ENCODE data around the genes NQO1 and MTSS2.

DNA sequence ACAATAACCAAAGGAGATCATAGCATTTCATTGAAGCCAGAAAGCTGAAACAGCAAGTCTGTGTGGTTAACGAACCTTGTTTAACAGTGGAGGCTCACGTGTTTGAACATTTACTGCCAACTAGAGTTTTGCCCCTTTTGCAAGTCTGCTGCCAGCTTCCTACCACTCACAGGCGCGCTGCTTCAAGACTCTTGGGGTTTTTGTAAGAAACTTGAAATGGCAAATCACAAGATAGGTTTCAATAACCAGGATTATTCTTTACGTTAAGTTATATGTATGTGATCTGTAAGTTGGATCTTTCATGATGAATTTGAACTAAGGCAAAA, 1.2 kb downstream of the SNTB2 start:
- RAMPAGE, long total RNA, result no peak
- RRBS, result no CpG with 5 or more reads among the region's 5 CpGs
PRO-cap:
- standard, result no peak
- CoPRO, capped RNA only, 2 experiments, result no peak in any of the 2 experiments
- CoPRO, capped and uncapped RNA, 2 experiments, result no peak in any of the 2 experiments
- CoPRO, uncapped RNA only, 2 experiments, result no peak in any of the 2 experiments
CAGE:
- cytosol, long polyA plus RNA, result no peak
- long polyA plus RNA, result no peak
- nucleolus, long total RNA, result no peak
- nucleus, long polyA plus RNA, result no peak

DNA sequence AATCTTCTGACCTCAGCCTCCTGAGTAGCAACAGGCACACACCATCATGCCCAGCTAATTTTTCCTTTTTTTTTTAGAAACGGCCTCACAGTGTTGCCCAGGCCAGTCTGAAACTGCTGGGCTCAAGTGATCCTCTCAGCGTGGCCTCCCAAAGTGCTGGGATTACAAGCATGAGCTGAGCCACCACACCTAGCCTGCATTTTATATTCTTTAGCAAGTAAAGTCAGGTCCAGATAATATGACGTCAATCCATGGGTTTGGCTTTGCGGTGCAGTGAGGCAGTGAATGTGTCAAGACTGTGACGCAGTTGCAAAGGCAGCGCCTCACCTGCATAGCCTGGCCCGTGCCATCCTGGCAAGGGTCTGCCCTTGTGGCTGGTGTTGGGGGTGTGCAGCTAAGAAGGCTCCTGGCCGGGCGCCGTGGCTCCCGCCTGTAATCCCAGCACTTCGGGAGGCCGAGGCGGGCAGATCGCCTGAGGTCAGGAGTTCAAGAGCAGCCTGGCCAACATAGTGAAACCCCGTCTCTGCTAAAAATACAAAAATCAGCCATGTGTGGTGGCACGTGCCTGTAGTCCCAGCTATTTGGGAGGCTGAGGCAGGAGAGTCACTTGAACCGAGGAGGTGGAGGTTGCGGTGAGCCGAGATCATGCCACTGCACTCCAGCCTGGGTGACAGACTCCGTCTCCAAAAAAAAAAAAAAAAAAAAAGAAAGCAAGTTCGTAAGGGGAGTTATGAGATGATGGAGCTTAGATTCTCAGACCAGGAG, 6.9 kb downstream of the PDF start:
- RAMPAGE, long total RNA, result no peak
- RRBS, result no CpG with 5 or more reads among the region's 22 CpGs
PRO-cap:
- standard, result no peak
- CoPRO, capped RNA only, 2 experiments, result no peak in any of the 2 experiments
- CoPRO, capped and uncapped RNA, 2 experiments, result no peak in any of the 2 experiments
- CoPRO, uncapped RNA only, 2 experiments, result peak in 2 of 2 experiments; most common plus-strand start position 236 of the sequence (in 1); most common minus-strand start position 508 of the sequence (in 1)
CAGE:
- cytosol, long polyA plus RNA, result no peak
- long polyA plus RNA, result no peak
- nucleolus, long total RNA, result no peak
- nucleus, long polyA plus RNA, result no peak

- RAMPAGE, long total RNA, result no peak
- RRBS, result no CpG with 5 or more reads among the region's 15 CpGs
PRO-cap:
- standard, result unidirectional peak, plus-strand start at chr16:69368271
- CoPRO, capped RNA only, 2 experiments, result no peak in any of the 2 experiments
- CoPRO, capped and uncapped RNA, 2 experiments, result no peak in any of the 2 experiments
- CoPRO, uncapped RNA only, 2 experiments, result peak in 1 of 2 experiments; most common plus-strand start chr16:69368834 (in 1); most common minus-strand start chr16:69368559 (in 1)
CAGE:
- cytosol, long polyA plus RNA, result no peak
- long polyA plus RNA, result no peak
- nucleolus, long total RNA, result no peak
- nucleus, long polyA plus RNA, result no peak
Observed at GRCh38 chr16:69367971-69368881, 16.6 kb upstream of the TMED6 start.

DNA sequence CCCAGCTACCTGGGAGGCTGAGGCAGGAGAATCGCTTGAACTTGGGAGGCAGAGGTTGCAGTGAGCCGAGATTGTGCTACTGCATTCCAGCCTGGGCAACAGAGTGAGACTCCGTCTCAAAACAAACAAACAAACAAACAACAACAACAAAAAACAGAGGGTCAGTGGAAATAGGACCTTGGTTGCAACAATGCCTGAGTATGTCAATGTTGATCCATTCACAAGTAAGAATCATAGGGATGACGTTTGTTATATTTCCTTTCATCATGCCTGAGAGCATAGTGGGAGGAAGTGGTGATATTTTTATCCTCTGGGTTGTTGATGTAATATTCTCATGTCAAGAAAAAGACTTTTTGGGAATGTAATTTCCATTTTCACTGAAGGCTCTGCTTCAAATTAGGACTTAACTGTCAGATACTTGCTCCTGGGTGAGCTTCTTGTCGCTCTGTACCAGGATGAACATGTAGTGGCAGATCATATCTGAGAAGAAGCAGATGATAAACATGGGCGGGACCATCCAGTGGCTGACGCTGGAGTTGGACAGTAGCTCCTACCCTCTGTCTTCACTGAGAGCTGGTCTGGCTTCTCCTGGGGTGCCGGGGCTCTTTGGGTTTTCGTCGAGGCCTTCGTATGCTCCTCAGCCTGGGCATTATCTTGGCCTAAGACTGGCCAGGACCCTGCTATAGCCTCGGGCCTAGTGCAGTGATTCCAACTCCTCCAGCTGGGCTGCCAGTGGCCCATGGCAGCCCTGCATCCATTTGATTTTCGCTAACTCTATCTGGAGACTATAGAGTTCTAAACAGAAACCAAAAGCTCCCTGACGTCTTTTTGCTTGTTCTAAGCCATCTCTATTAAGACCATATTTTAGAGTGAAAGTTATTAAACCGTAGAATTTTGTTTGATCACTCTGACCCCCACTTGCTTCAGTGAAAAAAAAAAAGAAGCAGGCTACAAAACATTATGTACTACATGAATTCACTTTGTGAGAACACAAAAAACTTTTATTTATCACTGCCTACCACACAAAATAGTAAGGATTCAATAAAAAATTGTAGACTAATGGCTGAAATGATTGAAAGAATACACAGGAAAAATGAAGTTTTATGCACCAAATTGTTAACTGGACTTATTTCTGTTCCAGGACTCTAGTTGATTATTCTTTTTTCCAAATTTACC, 19.7 kb downstream of the CYB5B start:
- RAMPAGE, long total RNA, result no peak
- RRBS, result no CpG with 5 or more reads among the region's 15 CpGs
PRO-cap:
- standard, result unidirectional peak, plus-strand start at position 566 of the sequence
- CoPRO, capped RNA only, 2 experiments, result no peak in any of the 2 experiments
- CoPRO, capped and uncapped RNA, 2 experiments, result no peak in any of the 2 experiments
- CoPRO, uncapped RNA only, 2 experiments, result peak in 1 of 2 experiments; most common plus-strand start position 546 of the sequence (in 1)
CAGE:
- cytosol, long polyA plus RNA, result no peak
- long polyA plus RNA, result no peak
- nucleolus, long total RNA, result no peak
- nucleus, long polyA plus RNA, result no peak

DNA sequence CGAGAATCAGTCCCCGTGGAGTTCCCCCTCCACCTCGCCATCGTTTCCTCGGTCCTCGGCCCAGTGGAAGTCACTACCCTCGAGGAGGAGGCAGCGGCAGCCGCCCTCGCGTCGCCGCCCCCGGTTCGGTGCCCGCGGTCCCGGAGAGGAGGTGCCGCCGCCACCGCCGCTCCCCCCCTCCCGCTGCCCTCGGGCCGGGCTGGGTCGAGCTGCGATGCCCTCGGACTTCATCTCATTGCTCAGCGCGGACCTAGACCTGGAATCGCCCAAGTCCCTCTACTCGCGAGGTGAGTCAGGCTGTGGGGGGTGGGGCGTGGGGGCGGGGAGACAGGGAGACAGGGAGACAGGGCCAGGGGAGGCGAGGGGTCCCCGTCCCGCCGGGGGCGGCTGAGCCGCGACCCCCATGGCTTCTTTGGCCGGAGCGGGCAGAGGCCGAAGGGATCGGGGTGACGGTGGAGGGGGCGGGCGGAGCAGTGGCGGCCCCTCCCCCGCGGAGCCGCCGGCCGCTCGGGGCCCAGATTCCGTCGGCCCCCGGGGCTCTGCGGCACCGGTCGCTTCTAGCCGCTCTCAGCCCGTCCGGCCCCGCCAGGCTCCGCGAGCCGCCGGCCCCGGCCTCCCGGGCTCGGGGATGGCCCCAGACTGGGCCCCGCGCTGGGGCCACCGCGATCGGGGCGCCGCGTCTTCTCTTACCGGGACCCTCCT, 473 bp downstream of the NFAT5 start:
- RAMPAGE, long total RNA, result no peak
- RRBS, result 2% methylated on average over 34 of the region's 82 CpGs
PRO-cap:
- standard, result bidirectional peak, plus-strand start at position 235 of the sequence, minus-strand start at position 264 of the sequence; bidirectional peak, plus-strand start at position 517 of the sequence, minus-strand start at position 559 of the sequence
- CoPRO, capped RNA only, 2 experiments, result peak in 2 of 2 experiments; most common plus-strand start position 524 of the sequence (in 2); most common minus-strand start position 229 of the sequence (in 2)
- CoPRO, capped and uncapped RNA, 2 experiments, result peak in 1 of 2 experiments; most common plus-strand start position 524 of the sequence (in 1); most common minus-strand start position 237 of the sequence (in 1)
- CoPRO, uncapped RNA only, 2 experiments, result no peak in any of the 2 experiments
CAGE:
- cytosol, long polyA plus RNA, result no peak
- long polyA plus RNA, result no peak
- nucleolus, long total RNA, result no peak
- nucleus, long polyA plus RNA, result no peak

DNA sequence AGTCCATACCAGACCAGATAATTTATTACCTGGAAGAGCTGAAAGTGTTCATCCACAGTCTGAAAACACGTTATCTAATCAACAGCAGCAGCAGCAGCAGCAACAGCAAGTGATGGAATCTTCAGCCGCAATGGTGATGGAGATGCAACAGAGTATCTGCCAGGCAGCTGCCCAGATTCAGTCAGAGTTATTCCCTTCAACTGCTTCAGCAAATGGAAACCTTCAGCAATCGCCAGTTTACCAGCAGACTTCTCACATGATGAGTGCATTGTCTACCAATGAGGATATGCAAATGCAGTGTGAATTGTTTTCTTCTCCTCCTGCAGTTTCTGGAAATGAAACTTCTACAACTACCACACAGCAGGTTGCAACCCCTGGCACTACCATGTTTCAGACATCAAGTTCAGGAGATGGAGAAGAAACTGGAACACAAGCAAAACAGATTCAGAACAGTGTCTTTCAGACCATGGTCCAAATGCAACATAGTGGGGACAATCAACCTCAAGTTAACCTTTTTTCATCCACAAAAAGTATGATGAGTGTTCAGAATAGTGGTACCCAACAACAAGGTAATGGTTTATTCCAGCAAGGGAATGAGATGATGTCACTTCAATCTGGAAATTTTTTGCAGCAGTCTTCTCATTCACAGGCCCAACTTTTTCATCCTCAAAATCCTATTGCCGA, 33.8 kb downstream of the NQO1 start:
- RAMPAGE, long total RNA, result no peak
- RRBS, result no CpG with 5 or more reads among the region's 4 CpGs
PRO-cap:
- standard, result no peak
- CoPRO, capped RNA only, 2 experiments, result no peak in any of the 2 experiments
- CoPRO, capped and uncapped RNA, 2 experiments, result no peak in any of the 2 experiments
- CoPRO, uncapped RNA only, 2 experiments, result peak in 1 of 2 experiments; most common plus-strand start position 509 of the sequence (in 1); most common minus-strand start position 346 of the sequence (in 1)
CAGE:
- cytosol, long polyA plus RNA, result no peak
- long polyA plus RNA, result no peak
- nucleolus, long total RNA, result no peak
- nucleus, long polyA plus RNA, result no peak

- RAMPAGE, long total RNA, result start-site peak on the minus strand at chr16:69726558-69726562, 107 and 50 reads in 2 replicates; start-site peak on the plus strand at chr16:69727015-69727044, 17 and 7 reads in 2 replicates
- RRBS, result no CpG with 5 or more reads among the region's 41 CpGs
PRO-cap:
- standard, result bidirectional peak, plus-strand start at chr16:69726210, minus-strand start at chr16:69725973; bidirectional peak, plus-strand start at chr16:69726540, minus-strand start at chr16:69726439; bidirectional peak, plus-strand start at chr16:69727015, minus-strand start at chr16:69727006
- CoPRO, capped RNA only, 2 experiments, result peak in 2 of 2 experiments; most common plus-strand start chr16:69726727 (in 2); most common minus-strand start chr16:69726560 (in 2)
- CoPRO, capped and uncapped RNA, 2 experiments, result peak in 2 of 2 experiments; most common plus-strand start chr16:69726727 (in 2); most common minus-strand start chr16:69726560 (in 2)
- CoPRO, uncapped RNA only, 2 experiments, result peak in 2 of 2 experiments; most common plus-strand start chr16:69726585 (in 1); most common minus-strand start chr16:69726532 (in 1)
CAGE:
- cytosol, long polyA plus RNA, result start-site peak on the minus strand at chr16:69726556-69726562, 1,396 and 1,699 reads in 2 replicates; start-site peak on the plus strand at chr16:69726745-69726804, 13 and 10 reads in 2 replicates; start-site peak on the plus strand at chr16:69727015-69727066, 23 and 12 reads in 2 replicates
- long polyA plus RNA, result start-site peak on the minus strand at chr16:69726557-69726562, 738 and 1,739 reads in 2 replicates
- nucleolus, long total RNA, result no peak
- nucleus, long polyA plus RNA, result start-site peak on the minus strand at chr16:69726450-69726486, 41 and 22 reads in 2 replicates; start-site peak on the minus strand at chr16:69726556-69726563, 516 and 379 reads in 2 replicates
Observed at GRCh38 chr16:69726055-69727204, at the start of gene NQO1. TSS of gene NQO1 (minus strand) at chr16:69726560.

DNA sequence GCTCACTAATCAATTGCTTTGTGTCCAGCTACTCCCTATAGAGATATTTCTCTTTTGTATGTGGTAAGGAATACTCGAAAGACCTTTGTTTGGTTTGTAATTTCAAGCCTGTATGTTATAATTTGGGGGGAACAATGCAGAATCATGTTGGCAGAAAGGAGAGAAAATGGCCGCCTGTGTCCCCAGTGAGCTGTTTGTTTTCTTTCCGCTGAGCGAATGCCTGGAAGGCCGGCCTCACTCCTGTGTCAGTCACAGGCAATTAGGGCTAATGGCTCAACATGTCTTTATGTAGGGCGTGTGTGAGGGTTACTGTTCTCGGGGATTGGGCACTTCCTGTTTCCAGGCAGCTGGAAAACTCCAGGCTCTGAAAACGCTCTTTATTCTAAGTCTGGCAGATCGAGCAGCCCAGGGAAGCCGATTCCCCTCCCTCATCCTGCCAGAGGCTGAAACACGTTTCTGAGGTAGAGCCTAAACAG, 60.7 kb upstream of the CLEC18A start:
- RAMPAGE, long total RNA, result no peak
- RRBS, result no CpG with 5 or more reads among the region's 11 CpGs
PRO-cap:
- standard, result no peak
- CoPRO, capped RNA only, 2 experiments, result no peak in any of the 2 experiments
- CoPRO, capped and uncapped RNA, 2 experiments, result no peak in any of the 2 experiments
- CoPRO, uncapped RNA only, 2 experiments, result no peak in any of the 2 experiments
CAGE:
- cytosol, long polyA plus RNA, result no peak
- long polyA plus RNA, result no peak
- nucleolus, long total RNA, result no peak
- nucleus, long polyA plus RNA, result no peak

DNA sequence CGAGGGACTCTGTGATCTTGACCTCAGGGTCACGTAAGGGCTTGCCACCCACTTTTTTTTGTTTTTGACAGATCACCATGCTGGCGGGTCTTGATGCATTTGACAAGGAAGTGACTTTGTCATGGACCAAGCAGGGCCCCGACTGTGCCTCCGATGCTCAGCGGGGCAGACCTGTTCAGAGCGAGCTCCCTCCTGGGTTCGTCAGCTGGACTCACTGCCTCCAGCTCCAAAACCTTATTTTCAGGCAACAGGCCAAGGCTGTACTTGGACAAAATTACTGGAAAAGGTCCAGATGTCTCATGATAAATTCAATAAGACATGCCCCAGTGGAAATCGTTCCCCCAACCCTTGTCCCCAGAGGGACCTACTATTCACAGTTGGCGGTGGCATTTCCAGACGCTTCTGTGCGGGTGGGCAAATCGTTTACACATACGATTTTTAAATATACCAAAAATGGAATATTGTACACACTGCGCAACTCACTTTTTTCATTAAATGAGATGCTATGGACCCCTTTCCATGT, 8.9 kb upstream of the CLEC18A start:
- RAMPAGE, long total RNA, result no peak
- RRBS, result no CpG with 5 or more reads among the region's 15 CpGs
PRO-cap:
- standard, result no peak
- CoPRO, capped RNA only, 2 experiments, result no peak in any of the 2 experiments
- CoPRO, capped and uncapped RNA, 2 experiments, result no peak in any of the 2 experiments
- CoPRO, uncapped RNA only, 2 experiments, result no peak in any of the 2 experiments
CAGE:
- cytosol, long polyA plus RNA, result no peak
- long polyA plus RNA, result no peak
- nucleolus, long total RNA, result no peak
- nucleus, long polyA plus RNA, result no peak

DNA sequence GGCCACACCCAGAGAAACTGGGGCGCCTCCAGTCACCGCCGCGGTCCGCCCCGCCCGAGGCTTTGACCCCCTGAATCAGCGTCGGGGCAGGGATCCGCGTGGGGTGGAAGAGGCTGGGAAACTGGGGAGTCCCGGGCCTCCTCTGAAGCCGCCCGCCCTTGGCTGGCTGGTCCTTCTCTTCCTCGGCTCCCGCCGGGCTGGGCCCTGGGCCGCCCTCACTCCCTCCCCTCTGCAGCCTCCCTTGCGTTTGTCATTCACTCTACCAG, 14.5 kb downstream of the CLEC18A start:
- RAMPAGE, long total RNA, result no peak
- RRBS, result no CpG with 5 or more reads among the region's 19 CpGs
PRO-cap:
- standard, result no peak
- CoPRO, capped RNA only, 2 experiments, result no peak in any of the 2 experiments
- CoPRO, capped and uncapped RNA, 2 experiments, result no peak in any of the 2 experiments
- CoPRO, uncapped RNA only, 2 experiments, result no peak in any of the 2 experiments
CAGE:
- cytosol, long polyA plus RNA, result no peak
- long polyA plus RNA, result no peak
- nucleolus, long total RNA, result no peak
- nucleus, long polyA plus RNA, result no peak

GRCh38 chr16:70018205-70018685, 67.1 kb downstream of the CLEC18A start:
- RAMPAGE, long total RNA, result no peak
- RRBS, result no CpG with 5 or more reads among the region's 6 CpGs
PRO-cap:
- standard, result no peak
- CoPRO, capped RNA only, 2 experiments, result no peak in any of the 2 experiments
- CoPRO, capped and uncapped RNA, 2 experiments, result no peak in any of the 2 experiments
- CoPRO, uncapped RNA only, 2 experiments, result no peak in any of the 2 experiments
CAGE:
- cytosol, long polyA plus RNA, result no peak
- long polyA plus RNA, result no peak
- nucleolus, long total RNA, result no peak
- nucleus, long polyA plus RNA, result no peak

DNA sequence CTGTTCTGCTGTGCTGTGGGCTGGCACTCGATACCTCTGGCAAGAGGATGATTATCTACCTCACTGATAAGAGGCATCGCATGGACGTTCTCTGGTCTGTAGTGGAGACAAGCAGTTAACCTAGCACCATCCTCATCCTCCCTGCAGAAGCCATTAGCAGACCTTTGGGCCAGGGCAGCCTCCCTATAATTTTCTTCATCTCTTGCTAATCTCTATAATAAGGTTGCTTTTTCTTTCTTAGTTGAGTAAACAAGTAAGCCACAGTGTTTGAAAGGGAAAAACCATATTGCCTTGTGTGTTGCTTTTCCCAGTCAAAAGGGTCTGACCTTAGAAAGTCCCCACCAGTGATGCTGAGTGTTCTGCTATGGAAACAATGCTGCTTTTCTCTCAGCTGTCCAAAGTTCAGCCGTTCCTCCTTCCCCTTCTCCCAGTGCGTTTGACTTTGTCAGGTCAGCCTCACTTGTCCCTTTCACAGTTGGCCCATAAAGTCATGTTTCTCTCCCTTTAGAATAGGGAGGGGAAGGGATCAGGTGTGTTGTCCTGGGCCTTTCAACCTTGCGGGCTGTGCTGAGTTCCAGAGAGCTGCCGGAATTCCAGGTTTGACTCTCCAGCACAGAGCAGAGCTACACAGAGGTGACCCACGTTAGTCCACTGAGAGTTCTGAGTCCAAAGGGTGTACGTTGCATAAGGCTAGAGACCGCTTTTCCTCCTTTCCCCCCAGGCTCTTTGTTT, 16.0 kb upstream of the CLEC18C start:
- RAMPAGE, long total RNA, result no peak
- RRBS, result no CpG with 5 or more reads among the region's 10 CpGs
PRO-cap:
- standard, result no peak
- CoPRO, capped RNA only, 2 experiments, result no peak in any of the 2 experiments
- CoPRO, capped and uncapped RNA, 2 experiments, result no peak in any of the 2 experiments
- CoPRO, uncapped RNA only, 2 experiments, result no peak in any of the 2 experiments
CAGE:
- cytosol, long polyA plus RNA, result no peak
- long polyA plus RNA, result no peak
- nucleolus, long total RNA, result no peak
- nucleus, long polyA plus RNA, result no peak

DNA sequence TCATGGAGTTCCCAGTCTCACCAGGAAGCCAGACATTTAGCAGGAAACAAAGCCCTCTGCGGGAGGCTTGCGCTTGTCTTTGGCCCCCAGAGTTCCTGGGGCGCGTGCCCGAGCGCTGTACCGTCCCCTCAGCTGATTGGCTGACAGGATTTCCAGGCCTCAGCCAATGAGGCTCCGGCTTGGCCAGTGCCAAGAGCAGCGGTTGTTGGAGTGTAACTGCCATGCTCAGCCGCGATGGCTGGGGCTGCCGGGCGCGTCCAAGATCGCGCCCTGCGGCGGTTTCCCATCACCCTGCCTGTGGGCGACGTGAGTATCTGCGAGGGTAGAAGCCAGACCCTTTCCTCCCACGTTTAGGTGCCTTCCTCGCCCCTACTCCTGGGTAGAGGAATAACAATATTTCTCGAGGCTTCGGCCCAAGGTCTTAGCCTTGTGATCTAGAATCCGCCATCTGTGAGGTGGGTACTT, 4.3 kb upstream of the DDX19B start:
- RAMPAGE, long total RNA, result no peak
- RRBS, result 91% methylated on average over 5 of the region's 26 CpGs
PRO-cap:
- standard, result no peak
- CoPRO, capped RNA only, 2 experiments, result no peak in any of the 2 experiments
- CoPRO, capped and uncapped RNA, 2 experiments, result no peak in any of the 2 experiments
- CoPRO, uncapped RNA only, 2 experiments, result no peak in any of the 2 experiments
CAGE:
- cytosol, long polyA plus RNA, result no peak
- long polyA plus RNA, result no peak
- nucleolus, long total RNA, result no peak
- nucleus, long polyA plus RNA, result no peak

DNA sequence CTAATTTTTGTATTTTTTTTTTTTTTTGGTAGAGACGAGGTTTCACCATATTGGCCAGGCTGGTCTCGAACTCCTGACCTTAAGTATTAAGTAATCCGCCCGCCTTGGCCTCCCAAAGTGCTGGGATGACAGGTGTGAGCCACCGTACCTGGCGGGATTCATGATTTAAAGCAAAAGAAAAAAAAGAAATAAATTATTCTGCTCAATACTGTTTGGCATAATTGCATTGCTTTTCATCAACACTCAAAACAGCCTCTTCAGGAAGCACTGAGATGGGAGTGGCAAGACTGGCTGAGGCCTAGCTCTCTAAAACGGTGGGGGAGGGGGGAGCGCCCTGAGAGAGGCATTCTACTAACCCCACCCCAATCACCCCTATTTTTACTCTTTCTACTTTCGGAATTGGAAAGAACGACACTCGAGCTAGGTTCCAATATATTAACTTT, 33.1 kb downstream of the DDX19A start:
- RAMPAGE, long total RNA, result no peak
- RRBS, result no CpG with 5 or more reads among the region's 11 CpGs
PRO-cap:
- standard, result no peak
- CoPRO, capped RNA only, 2 experiments, result no peak in any of the 2 experiments
- CoPRO, capped and uncapped RNA, 2 experiments, result no peak in any of the 2 experiments
- CoPRO, uncapped RNA only, 2 experiments, result peak in 2 of 2 experiments; most common plus-strand start position 86 of the sequence (in 1); most common minus-strand start position 308 of the sequence (in 2)
CAGE:
- cytosol, long polyA plus RNA, result no peak
- long polyA plus RNA, result no peak
- nucleolus, long total RNA, result no peak
- nucleus, long polyA plus RNA, result no peak

DNA sequence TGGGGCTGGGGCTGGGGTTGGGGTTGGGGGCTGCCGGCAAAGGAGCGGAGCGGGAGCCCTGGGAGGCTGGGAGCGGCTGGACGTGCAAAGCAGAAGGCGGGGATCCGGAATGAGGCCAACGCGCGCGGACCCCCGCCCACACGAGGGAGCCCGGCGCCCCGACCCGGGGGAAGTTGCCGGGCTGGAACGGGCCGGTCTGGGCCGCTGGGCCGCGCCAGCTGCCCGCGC, 334 bp downstream of the ST3GAL2 start:
- RAMPAGE, long total RNA, result no peak
- RRBS, result 2% methylated on average over 20 of the region's 25 CpGs
PRO-cap:
- standard, result bidirectional peak, plus-strand start at position 143 of the sequence, minus-strand start at position 111 of the sequence
- CoPRO, capped RNA only, 2 experiments, result peak in 2 of 2 experiments; most common minus-strand start position 111 of the sequence (in 2)
- CoPRO, capped and uncapped RNA, 2 experiments, result peak in 1 of 2 experiments; most common minus-strand start position 111 of the sequence (in 1)
- CoPRO, uncapped RNA only, 2 experiments, result no peak in any of the 2 experiments
CAGE:
- cytosol, long polyA plus RNA, result no peak
- long polyA plus RNA, result no peak
- nucleolus, long total RNA, result no peak
- nucleus, long polyA plus RNA, result no peak

DNA sequence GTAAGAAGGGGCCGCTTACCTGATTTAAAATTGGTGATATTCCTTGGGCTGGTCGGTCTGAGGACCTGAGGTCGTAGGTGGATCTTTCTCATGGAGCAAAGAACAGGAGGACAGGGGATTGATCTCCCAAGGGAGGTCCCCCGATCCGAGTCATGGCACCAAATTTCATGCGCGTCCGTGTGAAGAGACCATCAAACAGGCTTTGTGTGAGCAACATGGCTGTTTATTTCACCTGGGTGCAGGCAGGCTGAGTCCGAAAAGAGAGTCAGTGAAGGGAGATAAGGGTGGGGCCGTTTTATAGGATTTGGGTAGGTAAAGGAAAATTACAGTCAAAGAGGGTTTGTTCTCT, 24.9 kb upstream of the IL34 start:
- RAMPAGE, long total RNA, result no peak
- RRBS, result no CpG with 5 or more reads among the region's 10 CpGs
PRO-cap:
- standard, result no peak
- CoPRO, capped RNA only, 2 experiments, result no peak in any of the 2 experiments
- CoPRO, capped and uncapped RNA, 2 experiments, result no peak in any of the 2 experiments
- CoPRO, uncapped RNA only, 2 experiments, result no peak in any of the 2 experiments
CAGE:
- cytosol, long polyA plus RNA, result no peak
- long polyA plus RNA, result no peak
- nucleolus, long total RNA, result no peak
- nucleus, long polyA plus RNA, result no peak

DNA sequence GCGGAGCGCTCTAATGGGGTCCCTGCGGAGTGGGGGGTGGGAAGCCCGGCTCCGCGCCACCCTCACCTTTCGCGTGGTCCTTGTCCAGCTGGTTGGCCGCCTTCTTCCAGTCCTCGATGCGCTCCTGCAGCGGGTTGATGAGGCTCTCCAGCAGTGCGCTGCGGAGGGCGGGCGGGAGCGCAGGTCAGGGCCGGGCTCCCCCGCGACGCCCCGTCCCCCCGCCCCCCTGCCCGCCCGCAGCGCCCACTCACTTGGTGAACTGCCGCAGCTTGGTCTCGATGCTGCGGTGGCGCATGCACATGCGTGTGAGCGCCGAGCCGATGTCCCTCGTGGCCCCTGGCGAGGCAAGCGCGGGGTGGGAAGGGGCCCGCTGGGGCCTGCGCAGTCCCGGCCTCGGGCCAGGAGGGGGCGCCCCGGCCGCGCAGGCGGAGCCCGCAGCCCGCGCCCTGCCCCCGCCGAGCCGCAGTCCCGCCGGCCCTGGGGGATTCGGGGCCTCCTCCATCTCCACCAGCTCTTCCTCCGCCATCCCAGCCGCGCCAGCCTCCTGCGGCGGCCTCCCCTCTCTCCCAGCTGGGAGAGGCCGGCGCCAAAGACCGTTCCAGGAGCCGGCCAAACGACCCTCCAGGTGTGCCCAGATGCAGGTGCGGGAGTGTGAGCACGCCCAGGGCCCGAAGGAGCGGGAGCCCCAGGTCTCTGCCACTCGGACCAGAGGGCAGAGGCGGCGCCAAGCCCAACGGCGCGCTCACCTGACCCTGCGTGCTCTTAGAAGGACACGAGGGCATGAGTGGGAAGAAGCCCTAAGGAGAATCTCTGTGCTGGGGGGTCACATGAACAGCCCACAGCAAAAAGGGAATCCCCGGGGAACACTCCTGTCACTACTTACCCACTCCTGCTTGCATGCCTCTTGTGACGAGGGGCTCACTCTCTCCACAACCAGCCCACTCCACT, 5.9 kb downstream of the MTSS2 start:
- RAMPAGE, long total RNA, result no peak
- RRBS, result 85% methylated on average over 16 of the region's 80 CpGs
PRO-cap:
- standard, result no peak
- CoPRO, capped RNA only, 2 experiments, result no peak in any of the 2 experiments
- CoPRO, capped and uncapped RNA, 2 experiments, result no peak in any of the 2 experiments
- CoPRO, uncapped RNA only, 2 experiments, result no peak in any of the 2 experiments
CAGE:
- cytosol, long polyA plus RNA, result no peak
- long polyA plus RNA, result no peak
- nucleolus, long total RNA, result no peak
- nucleus, long polyA plus RNA, result no peak

GRCh38 chr16:70685485-70686506, at the start of gene MTSS2:
TSS of gene MTSS2 (minus strand) at chr16:70686053.
- RAMPAGE, long total RNA, result no peak
- RRBS, result 2% methylated on average over 20 of the region's 148 CpGs
PRO-cap:
- standard, result unidirectional peak, plus-strand start at chr16:70685550; bidirectional peak, plus-strand start at chr16:70685602, minus-strand start at chr16:70685637; bidirectional peak, plus-strand start at chr16:70686237, minus-strand start at chr16:70686053
- CoPRO, capped RNA only, 2 experiments, result peak in 2 of 2 experiments; most common plus-strand start chr16:70686237 (in 2); most common minus-strand start chr16:70686053 (in 2)
- CoPRO, capped and uncapped RNA, 2 experiments, result peak in 2 of 2 experiments; most common plus-strand start chr16:70686237 (in 2); most common minus-strand start chr16:70686053 (in 2)
- CoPRO, uncapped RNA only, 2 experiments, result peak in 2 of 2 experiments; most common plus-strand start chr16:70686237 (in 2); most common minus-strand start chr16:70686053 (in 1)
CAGE:
- cytosol, long polyA plus RNA, result start-site peak on the minus strand at chr16:70685755-70686096, 187 and 85 reads in 2 replicates
- long polyA plus RNA, result start-site peak on the minus strand at chr16:70685755-70686246, 26 and 97 reads in 2 replicates
- nucleolus, long total RNA, result no peak
- nucleus, long polyA plus RNA, result start-site peak on the minus strand at chr16:70685987-70686096, 81 and 73 reads in 2 replicates

Measured in K562 (cell line).